ENCODE data around the genes ABCC11 and C16orf78.

- PRO-cap, 8 experiments = no peak in any of the 8 experiments
Observed at GRCh38 chr16:46629184-46629725, 8.1 kb upstream of the SHCBP1 start.

DNA sequence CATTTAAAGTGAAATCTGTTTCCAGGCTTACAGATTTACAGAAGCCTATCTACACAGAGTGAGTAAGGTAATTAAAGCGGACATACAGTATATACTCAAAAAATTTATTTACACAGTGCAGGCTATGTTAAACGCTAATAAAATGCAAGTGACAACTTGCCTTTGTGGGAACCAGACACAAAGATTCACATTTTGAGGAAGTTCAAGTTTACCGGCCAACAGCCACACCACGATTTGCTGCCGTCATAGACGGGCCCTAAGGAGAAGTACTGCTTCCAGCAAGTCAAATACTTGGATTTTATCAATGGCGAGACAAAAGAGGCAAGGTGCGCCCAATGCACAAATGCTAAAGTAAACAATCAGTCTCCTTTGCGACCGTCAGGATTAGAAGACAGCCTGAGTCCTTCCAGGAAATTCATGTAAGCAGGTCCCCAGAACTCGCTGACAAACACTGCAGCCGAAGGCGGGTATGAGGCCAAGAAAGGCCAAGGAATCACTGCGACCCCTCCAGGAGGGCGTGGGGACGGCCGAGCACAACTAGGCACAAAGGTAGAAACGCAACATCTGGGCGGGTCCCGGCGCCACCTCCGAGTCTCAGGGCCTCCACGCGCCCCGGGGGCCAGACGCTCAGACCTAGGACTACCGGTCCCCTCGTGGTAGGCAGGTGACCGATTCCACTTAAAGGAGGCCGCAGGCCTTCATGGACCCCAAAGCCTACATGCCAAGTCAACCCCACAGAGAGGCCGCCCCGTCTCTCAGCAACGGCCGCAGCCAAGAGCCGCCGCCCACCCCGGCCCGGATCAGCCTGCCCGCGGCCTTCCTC lies 613 bp downstream of the VPS35 start:
- PRO-cap, 8 experiments = peak in 6 of 8 experiments; most common plus-strand start position 315 of the sequence (in 5); most common minus-strand start position 179 of the sequence (in 4)

DNA sequence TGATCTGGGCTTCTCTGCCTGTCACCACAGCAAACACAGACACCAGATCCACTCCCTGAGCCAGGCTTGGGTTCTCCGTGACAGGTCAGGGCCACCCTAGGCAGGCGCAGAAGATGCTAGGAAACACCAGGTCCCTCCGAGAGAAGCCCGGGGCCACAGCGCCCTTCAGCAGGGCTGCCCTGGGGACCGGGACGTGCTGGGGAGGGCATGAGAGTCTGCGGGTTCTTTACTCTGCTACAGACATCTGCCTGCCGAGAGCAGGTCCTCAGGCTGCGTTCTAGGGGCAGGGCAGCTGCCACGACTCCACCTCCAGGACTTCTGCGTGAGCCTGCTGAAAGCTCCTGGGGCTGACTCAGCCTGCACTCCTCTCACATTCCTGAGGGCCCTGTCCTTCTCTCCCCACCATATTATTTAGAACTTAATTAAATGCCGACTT lies 11.5 kb downstream of the MYLK3 start:
- PRO-cap, 8 experiments = no peak in any of the 8 experiments

DNA sequence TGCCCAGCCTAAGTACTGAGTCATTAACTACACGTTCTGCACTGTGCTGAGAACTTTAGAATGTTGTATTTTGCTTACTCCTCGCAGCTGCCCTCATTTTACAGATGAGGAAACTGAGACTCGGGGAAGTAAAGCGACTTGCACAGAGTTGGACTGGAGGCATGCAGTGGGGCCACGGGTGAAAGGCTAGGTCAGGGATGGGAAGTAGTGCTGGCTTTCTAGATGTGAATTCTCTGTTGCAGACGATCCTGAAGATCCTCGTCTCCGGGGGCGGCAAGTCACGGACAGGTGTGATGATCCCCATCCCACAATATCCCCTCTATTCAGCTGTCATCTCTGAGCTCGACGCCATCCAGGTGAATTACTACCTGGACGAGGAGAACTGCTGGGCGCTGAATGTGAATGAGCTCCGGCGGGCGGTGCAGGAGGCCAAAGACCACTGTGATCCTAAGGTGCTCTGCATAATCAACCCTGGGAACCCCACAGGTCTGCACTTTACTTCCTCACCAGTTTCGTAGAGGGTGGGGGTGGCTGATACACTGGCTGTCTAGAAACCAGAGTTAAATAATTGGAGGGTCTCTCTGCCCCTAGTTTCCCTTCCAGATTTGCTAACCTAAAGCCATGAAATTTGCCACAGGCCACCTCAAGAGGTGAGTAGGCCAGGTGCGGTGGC lies 25.4 kb downstream of the GPT2 start:
- PRO-cap, 8 experiments = no peak in any of the 8 experiments

DNA sequence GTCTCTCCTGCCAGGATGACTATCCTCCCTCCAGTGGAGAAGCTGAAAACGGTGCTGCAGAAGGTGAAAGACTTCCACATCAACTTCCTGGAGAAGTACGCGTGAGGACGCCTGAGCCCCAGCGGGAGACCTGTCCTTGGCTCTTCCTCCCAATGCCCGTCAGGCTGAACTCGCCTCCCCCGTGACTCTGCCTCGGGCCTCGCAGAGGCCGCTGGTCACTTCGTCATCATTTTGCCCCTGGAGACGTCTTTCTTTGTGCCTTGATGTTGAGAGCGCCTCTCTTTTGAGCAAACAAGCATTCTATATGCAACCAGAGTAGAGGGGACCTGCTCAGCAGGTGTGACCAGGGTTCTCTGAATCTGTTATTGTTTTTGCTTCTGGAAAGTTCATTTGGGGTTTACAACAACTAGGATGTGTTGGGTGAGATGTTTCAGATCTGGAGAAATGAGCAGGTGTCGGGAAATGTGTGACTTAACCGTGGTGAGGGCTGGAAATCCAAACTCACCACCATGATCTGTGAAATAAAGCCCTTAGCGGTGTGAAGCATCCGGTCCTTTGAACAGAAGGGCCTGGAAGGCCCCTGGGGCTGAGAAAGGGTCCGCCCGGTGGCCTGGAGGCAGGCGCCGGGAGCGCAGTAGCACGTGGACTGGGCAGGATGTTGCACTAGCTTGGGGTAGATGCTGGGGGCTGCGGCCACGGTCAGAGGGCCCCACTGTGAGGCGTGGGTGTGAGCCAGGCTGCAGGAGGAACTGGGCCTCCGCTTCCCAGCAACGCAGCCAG lies 44.4 kb downstream of the DNAJA2 start:
- PRO-cap, 8 experiments = no peak in any of the 8 experiments

- PRO-cap, 8 experiments = peak in 6 of 8 experiments; most common minus-strand start chr16:46954836 (in 5)
Observed at GRCh38 chr16:46954615-46955028, 18.9 kb downstream of the DNAJA2 start.

DNA sequence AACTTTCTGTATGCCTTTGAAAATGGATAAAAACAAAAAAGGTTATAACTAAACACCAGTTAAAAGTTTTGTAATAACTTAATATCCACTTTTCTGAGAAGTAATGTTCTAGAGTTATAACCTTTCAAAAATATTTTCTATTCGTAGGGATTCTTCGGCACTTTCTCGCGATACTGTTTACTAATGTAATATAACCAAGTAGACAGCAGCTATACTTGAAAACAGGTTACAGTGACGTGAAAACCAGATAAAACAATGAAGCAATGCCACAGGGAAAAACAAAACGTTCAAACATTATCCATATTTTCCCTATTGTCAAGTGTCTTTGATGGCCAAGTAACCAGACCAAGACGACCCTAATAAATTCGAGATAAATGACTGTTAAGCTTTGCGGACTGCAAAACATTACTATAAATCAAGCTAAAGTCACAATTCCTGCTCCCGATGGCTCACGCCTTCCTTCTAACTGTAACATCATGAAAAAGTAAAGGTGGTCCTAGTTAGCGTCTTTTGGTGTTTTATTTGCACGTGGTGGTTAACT lies 1.5 kb downstream of the DNAJA2 start:
- PRO-cap, 8 experiments = peak in 4 of 8 experiments; most common minus-strand start position 473 of the sequence (in 2)

DNA sequence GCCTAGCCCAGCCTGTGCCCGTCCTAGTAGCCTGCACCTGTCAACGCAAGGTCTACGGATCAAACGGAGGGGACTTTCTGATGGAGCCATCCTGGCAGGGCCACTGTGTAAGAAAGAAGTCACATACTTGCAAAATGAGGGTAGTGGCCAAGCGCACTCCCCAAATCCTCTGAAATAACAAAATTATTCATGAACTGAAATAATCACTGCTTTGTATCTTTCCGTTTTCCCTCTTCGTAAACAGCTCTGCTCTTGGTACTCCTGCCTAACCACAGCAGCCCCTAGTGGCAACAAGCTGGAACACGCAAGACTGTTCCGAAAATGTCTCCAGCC lies 100.9 kb downstream of the ABCC12 start:
- PRO-cap, 8 experiments = no peak in any of the 8 experiments

- PRO-cap, 8 experiments = no peak in any of the 8 experiments
Observed at GRCh38 chr16:48156717-48157196, 964 bp upstream of the ABCC12 start.

DNA sequence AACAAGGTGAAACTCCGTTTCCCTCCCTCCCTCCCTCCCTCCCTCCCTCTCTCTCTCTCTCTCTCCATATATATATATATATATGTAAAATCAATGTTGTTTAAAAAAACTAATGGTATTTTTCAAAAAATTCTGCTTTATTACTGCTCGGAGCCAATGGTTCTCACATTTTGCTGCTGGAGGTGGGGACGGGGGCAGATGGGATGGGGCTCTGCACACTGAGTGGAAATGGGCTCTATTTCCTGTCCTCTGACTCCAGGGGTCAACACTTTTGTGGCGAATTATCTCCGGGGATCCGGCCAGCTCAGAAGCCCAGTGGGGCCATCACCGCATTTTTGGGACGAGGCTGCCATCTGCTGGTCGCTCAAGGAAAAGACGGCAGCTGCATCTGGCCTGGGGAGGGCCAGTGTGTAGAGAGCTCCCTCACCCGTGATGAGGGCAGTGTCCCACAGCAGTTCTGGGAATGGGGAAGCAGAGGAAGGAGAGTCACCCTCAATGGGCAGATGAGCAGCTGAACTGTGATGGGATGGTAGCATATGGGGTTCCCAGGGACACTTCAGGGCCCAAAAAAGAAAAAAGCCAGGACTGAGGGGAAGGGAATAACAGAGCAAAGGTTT lies 9.0 kb upstream of the ABCC12 start:
- PRO-cap, 8 experiments = no peak in any of the 8 experiments

DNA sequence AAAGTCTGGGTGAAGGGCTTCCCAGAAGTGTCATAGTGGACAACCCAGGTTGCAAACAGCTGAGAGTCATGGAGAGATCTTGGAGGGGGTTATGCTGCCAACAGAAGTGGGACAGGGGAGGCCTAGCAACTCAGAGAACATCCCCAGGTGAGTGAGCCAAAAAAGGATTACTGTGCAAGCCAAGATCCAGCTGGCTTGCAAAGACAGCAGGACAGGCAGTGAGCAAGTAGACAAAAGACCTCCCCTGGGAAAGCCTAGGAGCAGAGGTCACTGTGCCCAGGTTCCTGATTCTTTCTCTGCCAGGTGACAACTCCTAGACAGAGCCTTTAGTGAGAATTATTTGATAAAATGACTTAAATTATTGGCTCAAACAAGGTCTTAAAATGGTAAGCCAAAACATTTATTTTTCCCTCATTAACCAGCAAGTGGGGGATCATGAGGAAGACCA lies 9.4 kb upstream of the LONP2 start:
- PRO-cap, 8 experiments = no peak in any of the 8 experiments

GRCh38 chr16:48235100-48236007 lies 8.7 kb upstream of the LONP2 start:
- PRO-cap, 8 experiments = no peak in any of the 8 experiments

GRCh38 chr16:48247065-48247718 lies at the start of gene ABCC11:
Gene ABCC11 (minus strand): TSS chr16:48247539.
- PRO-cap, 8 experiments = no peak in any of the 8 experiments

GRCh38 chr16:48355948-48356357 lies 29.3 kb downstream of the SIAH1 start:
- PRO-cap, 8 experiments = peak in 2 of 8 experiments; most common minus-strand start chr16:48356165 (in 2)

DNA sequence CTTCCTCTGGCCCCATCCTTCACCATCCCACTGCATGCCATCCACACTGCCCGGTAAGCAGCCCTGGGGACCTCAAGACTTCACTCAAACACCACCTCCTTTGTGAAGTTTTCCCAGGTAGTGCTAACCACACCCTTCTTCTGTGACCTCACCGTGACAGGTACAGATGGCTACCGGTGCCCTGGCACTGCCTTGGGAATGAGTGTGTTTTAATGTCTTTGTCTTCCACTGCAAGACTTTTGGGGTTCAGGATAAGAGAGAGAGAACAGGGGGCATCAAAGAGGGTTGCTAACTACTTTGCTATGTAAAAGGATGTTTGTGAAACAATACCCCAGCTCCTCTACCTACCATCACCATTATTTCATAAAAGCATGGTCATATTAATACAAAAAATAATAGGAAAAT lies 63.1 kb upstream of the SIAH1 start:
- PRO-cap, 8 experiments = no peak in any of the 8 experiments

- PRO-cap, 8 experiments = no peak in any of the 8 experiments
Observed at GRCh38 chr16:48499171-48499855, 110.7 kb downstream of the N4BP1 start.

- PRO-cap, 8 experiments = peak in 2 of 8 experiments; most common minus-strand start chr16:48605802 (in 1)
Observed at GRCh38 chr16:48605414-48606534, 4.2 kb downstream of the N4BP1 start.

GRCh38 chr16:48630097-48630771 lies 20.3 kb upstream of the N4BP1 start:
- PRO-cap, 8 experiments = peak in 3 of 8 experiments; most common minus-strand start chr16:48630413 (in 3)

- PRO-cap, 8 experiments = no peak in any of the 8 experiments
Observed at GRCh38 chr16:49132701-49133032, 149.0 kb downstream of the CBLN1 start.

DNA sequence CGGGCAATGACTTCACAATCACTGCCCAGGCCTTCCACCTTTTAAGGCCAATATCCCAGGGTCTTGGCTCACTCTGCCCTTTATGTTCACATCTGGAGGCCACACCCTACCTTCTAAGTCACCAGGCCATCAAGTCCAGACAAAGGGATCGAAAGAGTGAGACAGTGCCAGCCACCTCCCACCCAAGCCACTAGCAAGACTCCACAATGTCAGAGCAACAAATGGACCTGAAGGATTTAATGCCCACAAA lies at the start of gene C16orf78:
TSS of gene C16orf78 (plus strand) at position 71 of the 250 bp plus-strand sequence.
- PRO-cap, 8 experiments = no peak in any of the 8 experiments

Data from peripheral blood mononuclear cell (primary cell).